Cerebellum (tissue), 5 donors: ENCODE measurements around the gene SEC23B.

- PRO-cap, 3 experiments: no peak in any of the 3 experiments
- RAMPAGE, long total RNA: no peak
These were observed 132.3 kb downstream of the SNX5 start for GRCh38 chr20:17836134-17836932.

DNA sequence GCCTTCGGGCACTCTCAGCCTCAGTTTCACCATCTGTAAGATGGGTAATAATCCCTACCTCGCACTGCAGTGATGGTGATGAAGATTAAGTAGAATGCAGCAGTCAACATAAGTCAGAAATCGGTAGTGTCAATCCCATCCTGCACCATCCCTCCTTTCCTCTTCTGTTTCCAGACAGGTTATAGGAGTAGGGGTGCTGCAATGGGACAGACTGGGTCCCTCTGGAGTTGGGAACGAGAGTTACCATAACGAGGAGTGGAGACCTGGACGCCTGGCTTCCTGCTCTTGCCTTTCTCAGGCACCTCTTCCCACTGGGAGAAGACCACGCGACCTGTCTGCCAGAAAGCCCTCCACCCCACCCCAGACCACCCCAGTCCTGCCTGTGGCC, 99.1 kb downstream of the SNX5 start:
- PRO-cap, 3 experiments: no peak in any of the 3 experiments
- RAMPAGE, long total RNA: no peak

DNA sequence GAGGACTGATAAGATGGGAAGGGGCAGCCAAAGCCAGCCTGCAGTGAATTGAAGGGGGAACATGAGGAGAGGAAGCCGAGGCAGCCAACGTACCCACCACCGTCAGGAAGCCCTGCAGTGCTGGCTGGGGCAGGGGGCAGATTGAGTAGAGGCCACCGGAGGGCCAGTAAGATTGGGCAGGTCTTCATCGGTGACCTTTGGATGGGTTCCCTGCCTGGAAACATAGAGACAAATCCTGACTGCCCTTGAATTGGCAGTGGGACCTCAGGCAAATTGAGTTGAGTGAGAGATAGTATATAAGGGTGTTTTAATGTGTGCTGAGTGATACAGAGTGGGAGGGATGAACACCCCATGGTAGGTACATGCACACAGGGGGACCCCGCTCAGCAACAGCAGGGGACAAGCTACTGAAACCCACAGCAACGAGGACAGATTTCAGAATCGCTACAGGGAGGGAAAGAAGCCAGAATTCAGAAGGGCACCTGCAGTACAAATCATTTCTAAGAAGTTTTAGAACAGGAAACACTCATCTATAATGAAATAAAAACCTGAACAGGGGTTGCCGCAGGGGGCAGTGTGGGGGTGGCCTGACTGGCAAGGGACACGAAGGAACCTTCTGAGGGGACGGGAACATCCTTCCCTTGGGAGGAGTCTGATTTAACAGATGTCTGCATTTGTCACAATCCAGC, 90.0 kb downstream of the SNX5 start:
- PRO-cap, 3 experiments: no peak in any of the 3 experiments
- RAMPAGE, long total RNA: no peak

DNA sequence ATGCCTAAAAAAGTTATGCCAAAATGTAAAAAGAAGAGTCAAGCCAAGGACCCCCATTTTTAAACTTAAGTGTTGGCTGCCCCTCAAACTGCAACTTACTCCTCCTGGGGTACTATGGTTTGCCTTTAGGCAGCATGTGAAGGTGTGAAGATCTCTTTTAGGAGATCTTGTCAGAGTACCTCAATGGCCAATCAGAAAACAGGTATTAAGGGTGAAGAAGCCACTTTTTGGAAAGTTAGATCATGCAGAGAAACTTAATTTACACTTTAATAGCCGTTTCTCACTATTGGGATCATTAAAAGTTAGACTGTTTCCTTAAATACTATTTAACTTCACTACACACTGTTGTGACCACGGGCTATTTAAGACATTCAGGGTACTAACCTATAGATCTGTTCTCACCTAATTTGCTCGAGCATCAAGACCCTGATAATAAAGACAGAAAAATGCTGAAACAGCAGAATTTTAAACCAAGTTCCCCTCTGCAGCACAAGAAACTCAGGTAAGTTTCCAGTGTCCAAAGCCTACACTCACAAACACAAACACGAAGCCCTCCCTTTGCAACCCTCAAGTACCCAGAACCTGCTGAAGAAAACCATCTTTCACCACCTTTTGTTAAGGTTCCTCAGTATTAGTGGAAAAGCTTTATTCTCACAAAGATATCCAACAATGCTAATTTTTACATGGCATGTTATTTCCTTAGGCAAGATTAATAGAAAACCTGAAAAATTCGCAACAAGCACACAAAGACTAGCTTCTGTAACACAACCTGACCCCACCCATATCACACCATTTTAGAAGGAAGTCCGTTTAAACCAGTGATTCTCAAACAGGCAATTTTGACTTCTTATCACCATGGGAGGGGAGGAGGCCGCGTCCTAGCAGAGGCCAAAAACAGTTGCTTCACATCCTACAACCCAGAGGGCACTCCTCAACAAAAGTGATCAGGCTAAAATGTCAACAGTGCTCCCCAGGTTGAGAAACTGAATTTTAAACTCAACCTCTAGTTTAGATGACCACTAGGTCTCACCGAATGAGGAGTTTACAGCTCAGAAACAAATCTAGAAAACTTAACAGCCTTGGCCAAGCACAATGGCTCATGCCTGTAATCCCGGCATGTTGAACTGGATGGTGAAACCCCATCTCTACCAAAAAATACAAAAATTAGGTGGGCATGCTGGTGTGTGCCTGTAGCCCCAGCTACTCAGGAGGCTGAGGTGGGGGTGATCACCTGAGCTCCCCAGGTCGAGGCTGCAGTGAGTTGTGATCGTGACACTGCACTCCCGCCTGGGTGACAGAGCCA, 3.8 kb downstream of the SNX5 start:
- PRO-cap, 3 experiments: no peak in any of the 3 experiments
- RAMPAGE, long total RNA: no peak

- PRO-cap, 3 experiments: no peak in any of the 3 experiments
- RAMPAGE, long total RNA: no peak
These were observed 605 bp downstream of the OVOL2 start for GRCh38 chr20:18057220-18057402.

DNA sequence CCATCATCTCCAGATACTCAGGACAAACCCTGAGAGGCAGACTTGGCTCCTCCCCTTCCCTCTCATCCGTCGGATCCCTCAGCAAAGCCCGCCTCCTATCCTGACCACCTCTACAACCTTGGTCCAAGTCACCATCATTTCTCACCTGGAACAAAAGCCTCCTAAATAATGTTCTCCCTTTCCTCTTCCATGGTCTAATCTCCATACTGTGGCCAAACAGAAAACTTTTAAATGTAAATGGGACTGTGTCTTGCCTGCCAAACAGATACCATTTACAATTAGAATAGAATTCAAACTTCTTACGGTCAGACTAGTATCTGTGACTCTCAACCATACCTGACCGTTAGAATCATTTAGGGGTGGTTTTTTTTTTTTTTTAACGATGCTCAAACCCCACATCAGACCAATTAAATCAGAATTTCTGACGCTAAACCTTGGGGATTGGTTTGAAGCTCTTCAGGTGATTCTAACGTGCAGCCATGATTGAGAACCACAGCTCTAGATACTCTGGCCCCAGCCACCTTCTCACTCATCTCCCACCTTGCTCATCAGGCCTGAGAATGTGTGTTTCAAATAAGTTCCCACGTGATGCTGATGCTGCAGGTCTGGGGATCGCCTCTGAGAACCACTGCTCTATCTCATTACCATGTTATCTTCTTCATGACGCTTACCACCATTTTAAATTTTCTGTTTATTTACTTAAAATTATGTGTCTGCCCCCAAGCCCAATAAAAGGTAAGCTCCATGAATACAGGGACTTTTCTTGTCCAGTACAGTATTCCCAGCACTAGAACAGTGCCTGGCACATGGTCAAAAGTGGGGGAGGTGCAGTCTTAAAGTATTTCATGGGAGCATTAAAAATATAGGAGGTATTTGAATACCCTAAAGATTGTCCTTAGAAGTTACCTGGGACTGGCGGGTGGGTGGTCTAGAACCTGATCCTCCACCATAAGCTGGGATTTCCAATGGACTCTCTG, 14.8 kb downstream of the DZANK1 start:
- PRO-cap, 3 experiments: no peak in any of the 3 experiments
- RAMPAGE, long total RNA: no peak

GRCh38 chr20:18495875-18496519, 1.0 kb downstream of the RBBP9 start:
- PRO-cap, 3 experiments: no peak in any of the 3 experiments
- RAMPAGE, long total RNA: no peak

- PRO-cap, 3 experiments: peak in 3 of 3 experiments; most common plus-strand start chr20:18507564 (in 3); most common minus-strand start chr20:18507482 (in 3)
- RAMPAGE, long total RNA: no peak
These were observed at the start of gene SEC23B for GRCh38 chr20:18507251-18508341. Gene SEC23B (plus strand): TSS chr20:18507940.

- PRO-cap, 3 experiments: no peak in any of the 3 experiments
- RAMPAGE, long total RNA: no peak
These were observed 176.1 kb downstream of the SCP2D1 start for GRCh38 chr20:18989587-18990154.

DNA sequence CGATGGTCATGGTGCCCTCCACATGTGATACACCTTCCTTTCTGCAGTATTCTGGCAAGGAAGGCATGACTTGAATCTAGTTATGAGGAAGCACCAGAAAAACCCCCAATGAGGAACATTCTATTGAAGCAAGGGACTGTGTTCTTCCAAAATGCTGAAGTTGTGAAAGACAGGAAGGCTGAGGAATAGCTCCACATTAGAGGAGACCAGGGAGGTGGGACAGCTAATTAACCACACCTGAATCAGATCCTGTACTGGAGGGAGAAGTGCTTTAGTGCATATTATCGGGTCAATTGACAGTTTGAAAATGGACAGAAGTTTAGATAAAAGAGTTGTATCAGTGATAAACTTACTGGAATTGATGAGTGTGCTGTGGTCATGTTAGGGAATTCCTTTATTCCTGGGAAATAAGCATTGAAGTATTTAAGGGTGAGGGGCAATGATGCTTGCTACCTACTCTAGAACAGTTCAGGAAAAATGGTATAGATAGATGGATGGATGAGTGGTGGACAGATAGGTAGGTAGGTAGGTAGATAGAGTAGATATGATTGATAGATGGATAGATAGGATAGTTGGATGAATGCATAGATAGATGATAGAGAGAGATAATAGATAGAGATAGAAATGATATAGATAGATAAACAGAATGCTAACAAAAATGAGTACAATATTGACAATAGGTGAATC, 118.6 kb downstream of the SLC24A3 start:
- PRO-cap, 3 experiments: no peak in any of the 3 experiments
- RAMPAGE, long total RNA: no peak

DNA sequence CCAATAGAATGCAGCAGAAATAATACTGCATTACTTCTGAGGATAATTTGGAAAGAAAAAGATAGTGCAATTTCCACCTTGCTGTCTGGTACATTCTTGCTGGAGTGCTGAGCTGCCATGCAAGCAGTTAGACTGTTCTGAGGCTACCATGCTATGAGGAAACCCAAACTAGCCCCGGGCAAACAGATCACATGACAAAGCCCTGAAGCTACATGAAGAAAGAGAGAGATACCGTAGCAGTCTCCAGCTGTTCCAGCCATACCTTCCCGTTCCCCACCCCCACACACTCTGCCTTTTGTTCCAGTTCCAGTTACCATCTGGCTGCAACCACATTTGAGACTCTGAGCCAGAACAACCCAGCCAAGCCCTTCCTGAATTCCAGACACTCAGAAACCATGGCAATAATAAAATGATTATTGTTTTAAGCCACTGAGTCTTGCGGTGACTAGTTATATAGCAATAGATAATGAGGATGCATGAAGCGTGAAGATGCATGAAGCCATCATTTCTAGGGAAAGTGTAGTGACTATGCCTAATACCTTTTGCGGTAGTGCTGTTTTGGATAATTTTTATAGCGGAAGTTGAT, 28.2 kb downstream of the RIN2 start:
- PRO-cap, 3 experiments: no peak in any of the 3 experiments
- RAMPAGE, long total RNA: no peak

GRCh38 chr20:19815246-19815985, 57.4 kb downstream of the RIN2 start:
- PRO-cap, 3 experiments: peak in 2 of 3 experiments; most common plus-strand start chr20:19815774 (in 2)
- RAMPAGE, long total RNA: no peak

DNA sequence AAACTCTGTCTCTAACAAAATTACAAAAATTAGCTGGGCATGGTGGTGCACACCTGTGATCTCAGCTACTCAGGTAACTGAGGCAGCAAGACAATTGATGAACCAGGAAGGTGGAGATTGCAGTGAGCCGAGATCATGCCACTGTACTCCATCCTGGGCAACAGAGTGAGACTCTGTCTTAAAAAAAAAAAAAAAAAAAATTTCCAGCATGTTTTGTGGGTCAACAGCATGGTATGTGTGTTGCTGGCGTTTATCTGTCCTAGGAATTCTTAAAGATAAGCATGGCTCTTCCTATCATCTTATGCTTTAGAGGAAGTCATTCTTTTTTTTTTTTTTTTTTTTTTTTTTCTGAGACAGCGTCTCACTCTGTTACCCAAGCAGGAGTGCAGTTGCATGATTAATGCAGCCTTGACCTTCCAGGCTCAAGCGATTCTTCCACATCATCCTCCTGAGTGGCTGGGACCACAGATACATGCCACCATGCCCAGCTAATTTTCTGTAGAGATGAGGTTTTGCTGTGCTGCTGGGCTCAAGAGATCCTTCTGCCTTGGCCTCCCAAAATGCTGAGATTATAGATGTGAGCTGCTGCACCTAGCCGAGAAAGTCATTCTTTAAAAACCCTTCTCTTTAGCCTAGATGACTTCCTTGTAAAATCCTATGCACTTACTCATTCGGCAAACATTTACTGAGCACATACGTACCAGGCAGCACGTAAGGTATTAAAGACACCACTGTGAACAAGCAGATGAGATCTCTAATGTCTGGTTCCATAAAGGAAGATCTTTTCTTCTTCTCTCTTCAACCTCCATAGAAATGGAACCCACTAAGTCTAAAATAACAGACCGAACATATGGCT, 122.2 kb downstream of the RIN2 start:
- PRO-cap, 3 experiments: no peak in any of the 3 experiments
- RAMPAGE, long total RNA: no peak

DNA sequence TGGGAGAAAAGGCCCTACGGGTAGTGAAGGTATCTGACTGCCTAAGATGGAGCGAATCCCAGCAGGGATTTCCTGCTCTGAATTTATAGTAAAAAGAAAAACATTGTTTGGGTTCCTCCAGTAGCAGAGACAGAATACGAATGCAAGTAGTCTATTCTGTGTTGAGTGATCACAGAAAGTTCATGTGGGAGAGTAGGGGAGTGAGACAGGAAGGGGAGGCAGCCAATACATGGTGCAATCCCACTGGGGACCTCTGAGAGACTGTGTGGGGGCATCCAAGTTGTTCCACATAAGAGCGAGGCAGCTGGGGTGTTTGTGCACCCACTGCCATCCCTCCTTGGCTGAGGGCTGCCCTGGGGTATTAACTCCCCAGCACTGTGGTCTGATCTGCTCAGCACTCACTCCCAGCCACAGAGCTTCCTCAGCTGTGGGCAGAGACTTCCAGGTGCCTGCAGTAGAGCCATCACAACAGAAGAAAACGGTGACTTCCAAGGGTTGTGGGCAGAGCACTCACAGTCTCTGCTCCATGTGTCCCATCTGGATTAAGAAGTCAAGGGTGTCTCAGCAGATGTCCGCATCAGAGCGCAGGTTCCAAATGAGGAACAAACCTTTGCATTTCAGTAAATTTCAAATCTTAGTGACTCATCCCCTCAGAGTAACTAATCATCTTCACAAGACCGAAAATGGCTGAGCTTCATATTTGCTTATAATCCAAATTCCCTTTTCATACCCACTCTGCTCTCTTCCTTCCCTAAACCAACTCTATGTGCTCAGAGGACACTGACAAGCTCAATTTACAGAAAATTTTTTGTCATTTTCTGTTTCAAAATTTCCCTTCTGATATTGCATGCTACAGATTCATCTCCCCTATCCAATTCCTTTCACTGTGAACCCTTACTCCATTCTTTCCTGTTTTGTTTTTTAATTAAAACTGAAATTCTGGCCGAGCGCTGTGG, 101.9 kb upstream of the NAA20 start:
- PRO-cap, 3 experiments: no peak in any of the 3 experiments
- RAMPAGE, long total RNA: no peak

- PRO-cap, 3 experiments: no peak in any of the 3 experiments
- RAMPAGE, long total RNA: no peak
These were observed 23.3 kb upstream of the NAA20 start for GRCh38 chr20:19993854-19994356.

DNA sequence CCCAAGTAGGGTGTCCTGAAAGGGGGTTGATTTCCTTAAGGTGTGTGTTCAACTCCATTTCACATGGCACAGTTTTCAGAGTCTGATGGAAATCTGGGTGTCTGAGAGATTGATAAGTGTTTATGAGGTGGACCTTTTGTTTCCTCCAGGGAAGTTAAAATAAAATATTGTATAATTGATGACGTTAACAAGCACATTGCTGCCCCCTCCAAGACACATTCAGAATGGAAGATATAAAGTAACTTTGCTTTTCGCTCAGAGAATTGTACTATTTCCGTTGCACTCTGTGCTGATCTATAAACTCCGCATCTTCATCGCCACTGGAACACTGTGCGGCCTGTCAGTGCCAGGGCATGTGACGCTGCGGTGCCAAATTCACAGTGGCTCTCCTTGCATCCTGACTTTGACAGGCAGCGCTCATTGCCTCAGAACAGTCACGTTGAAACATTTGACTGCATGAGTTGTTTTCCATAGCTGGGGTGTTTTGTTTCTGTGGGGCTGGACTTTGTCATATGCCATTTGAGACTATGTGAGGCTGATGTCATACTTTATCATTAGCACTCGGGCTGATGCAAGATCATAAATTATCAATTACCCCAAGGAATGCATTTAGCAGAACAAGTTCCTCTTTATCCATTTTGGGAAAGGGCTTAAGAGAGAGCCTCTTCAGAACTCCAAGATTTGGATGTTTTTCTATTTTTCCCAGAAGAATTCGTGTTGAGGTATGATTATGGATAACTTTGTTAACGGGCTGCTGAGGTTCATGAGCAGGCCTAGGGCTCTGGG, 32.7 kb downstream of the CFAP61 start:
- PRO-cap, 3 experiments: no peak in any of the 3 experiments
- RAMPAGE, long total RNA: no peak

DNA sequence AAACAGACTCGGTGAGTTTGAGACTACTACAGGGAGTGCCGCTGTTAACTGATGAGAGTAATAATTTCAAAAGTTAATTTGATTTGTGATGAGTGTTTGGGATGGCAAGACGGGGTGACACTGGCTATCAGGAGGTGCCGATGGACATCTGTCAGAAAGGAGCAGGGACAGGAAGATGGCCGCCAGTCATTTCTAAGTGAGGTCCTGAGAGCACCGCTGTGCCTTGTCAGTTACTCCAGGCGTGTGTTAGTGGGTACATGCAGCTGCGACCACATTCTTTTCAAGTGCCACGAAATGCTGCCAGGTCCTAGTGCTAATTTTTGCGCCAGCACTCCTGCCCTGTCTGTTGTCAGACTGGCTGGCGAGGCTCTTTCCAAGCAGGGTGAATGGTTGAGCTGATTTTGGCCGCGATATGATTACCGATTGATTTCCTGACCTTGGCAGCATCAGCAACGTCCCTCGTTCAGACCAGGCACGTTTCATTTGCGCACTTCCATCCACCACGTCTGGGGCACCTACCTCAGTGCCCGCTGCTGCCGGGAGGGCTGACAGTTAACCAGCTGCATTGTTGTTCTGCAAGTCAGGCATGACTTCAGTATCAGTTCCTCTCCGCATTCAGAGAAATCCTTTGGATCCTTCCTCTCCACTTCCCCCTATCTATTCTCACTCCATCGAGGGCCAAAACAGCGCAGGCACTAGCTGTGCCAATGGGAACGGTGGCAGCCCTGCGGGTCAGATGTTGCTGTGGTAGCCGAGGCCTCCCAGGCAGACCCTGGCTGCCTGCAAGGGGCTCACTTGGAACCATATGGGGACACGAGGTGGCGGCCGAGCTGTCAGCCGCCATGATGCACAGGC, 64.4 kb upstream of the INSM1 start:
- PRO-cap, 3 experiments: no peak in any of the 3 experiments
- RAMPAGE, long total RNA: no peak

DNA sequence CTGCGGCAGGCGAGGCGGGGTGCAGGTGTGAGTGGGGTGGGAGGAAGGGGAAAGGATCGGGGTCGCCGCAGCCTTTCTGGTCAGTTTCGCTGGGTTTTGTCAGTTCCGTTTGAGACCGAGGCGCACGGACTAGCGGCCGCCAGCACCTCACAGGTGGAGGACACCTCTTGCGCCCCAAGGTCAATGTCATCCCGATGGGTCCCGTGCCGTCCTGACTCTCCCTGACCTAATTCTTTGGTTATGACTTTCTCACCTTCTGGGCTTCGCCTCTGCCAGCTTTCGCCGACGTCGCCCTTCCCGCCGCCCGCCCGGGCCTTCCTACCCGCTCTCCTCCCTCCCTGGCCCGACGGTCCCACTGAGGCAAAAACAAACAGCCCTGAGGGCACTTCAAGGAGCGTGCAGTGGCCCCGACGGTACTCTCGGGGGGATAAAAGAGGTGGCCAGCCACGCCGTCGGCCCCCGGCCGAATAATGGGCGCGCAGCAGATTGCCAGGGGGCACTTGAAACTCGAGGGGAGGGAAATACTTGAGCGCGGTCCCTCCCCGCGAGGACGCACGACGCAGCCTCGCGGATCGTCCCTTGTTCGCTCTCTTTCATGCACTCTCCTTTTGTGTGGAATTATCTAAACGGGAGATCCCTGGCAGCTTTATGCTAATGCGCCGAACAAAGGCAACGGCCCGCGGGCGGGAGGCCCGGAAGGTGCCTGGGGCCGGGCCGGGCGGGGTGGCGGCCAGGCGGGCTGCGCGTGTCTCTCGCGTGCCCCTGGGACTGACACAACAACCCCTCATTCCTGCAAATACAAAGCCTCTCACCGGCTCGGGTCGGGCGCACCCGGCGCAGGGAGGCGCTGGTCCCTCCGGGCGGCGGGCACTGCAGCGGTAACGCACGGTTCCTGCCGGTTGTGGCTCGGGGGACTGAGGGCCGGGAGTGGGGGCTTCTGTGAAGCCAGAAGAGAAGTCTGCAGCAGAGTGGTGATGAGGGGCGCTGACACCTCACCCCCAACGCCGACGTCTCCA, 3.8 kb upstream of the INSM1 start:
- PRO-cap, 3 experiments: peak in 1 of 3 experiments; most common plus-strand start position 282 of the sequence (in 1); most common minus-strand start position 213 of the sequence (in 1)
- RAMPAGE, long total RNA: no peak

DNA sequence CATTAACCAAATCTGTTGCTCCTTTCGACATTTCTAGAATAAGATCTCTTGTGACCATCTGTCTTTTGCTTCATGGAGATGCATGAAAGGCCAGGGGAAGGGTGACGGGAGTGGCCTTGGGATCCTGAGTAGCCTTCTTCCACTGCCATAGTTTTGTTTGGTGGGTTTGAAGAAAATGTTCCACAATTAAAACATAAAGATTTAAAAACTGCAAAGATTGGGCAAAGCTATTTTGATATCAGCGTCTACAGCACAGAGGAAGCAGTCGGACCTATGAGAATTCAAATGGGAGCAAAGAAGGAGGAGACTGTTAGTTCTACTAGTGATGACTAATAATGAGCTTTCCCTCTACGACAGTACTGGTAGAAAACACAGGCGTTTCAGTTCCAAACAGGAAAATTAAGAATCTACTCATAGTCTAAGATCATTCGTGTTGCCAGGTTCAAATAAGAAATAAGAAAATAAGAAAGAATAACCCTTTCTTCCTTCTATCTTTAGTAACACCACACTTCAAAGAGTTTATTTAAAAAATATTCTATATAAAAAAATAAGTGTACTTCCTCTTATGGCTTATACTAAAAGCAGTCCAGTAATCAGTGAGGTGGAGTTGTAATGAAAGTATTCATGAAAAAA, 121.2 kb downstream of the INSM1 start:
- PRO-cap, 3 experiments: no peak in any of the 3 experiments
- RAMPAGE, long total RNA: no peak

- PRO-cap, 3 experiments: no peak in any of the 3 experiments
- RAMPAGE, long total RNA: no peak
These were observed 110.8 kb downstream of the RALGAPA2 start for GRCh38 chr20:20601568-20602037.